Hair follicular keratinocyte (primary cell): ENCODE data around the gene NCOA6.

DNA sequence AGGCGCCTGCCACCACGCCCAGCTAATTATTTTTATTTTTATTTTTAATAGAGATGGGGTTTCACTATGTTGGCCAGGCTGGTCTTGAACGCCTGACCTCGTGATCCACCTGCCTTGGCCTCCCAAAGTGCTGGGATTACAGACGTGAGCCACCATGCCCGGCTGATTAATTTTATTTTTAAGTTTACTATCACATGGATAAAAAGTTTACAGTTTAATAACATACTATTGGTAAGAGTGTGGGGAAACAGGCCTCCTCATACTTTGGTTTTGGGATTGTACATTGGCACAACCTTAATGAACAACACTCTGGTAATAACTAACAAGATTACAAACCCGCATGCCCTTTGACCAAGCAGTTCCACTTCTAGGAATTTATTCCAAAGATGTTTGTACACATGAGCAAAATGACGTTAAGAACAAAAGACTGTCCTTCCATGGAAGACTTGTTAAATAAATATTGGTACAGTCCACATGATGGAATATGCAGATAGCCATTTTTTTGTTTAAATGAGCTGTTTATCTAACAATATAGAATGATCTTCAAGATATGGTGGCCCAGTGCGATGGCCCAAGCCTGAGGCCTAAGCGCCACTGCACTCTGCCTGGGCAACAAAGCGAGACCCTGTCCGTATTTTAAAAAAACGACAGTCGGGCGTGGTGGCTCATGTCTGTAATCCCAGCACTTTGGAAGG lies 7.2 kb upstream of the AHCY start:
- RAMPAGE, long total RNA: no peak

DNA sequence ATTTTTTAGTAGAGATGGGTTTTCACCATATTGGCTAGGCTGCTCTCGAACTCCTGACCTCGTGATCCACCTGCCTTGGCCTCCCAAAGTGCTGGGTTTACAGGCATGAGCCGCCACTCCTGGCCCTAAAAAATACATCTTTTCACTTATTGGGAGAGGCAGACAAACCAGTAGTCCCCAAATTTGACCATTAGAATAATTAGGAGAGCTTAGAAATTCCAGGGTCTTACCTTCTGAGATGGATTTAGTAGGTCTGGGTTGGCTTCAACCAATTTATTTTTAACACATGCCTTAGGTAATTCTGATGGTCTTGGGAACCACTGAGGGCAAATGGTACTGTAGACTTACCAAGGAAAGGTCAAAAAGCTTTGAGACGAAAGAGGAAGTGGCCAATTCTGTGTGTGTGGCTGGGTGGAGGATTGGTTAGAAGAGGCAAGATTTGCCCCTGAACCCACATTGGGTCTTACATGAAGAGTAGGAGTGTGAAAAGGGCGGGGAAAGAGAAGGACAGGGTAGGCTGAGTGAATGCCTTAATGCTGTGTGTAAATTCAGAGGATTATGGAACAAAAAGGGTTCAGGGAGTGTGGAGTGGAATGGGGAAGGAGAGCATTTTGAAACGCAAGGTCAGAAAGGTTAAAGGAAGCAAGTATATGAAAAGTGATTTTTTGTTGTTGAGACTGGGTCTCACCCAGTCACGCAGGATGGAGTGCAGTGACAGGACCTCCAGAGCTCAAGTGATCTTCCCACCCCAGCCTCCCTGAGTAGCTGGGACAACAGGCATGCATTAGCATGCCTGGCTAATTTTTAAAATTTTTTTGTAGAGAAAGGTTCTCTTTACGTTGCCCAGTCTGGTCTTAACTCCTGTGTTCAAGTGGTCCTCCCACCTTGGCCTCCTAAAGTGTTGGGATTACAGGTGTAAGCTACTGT lies 2.8 kb downstream of the ITCH start:
- RAMPAGE, long total RNA: no peak

DNA sequence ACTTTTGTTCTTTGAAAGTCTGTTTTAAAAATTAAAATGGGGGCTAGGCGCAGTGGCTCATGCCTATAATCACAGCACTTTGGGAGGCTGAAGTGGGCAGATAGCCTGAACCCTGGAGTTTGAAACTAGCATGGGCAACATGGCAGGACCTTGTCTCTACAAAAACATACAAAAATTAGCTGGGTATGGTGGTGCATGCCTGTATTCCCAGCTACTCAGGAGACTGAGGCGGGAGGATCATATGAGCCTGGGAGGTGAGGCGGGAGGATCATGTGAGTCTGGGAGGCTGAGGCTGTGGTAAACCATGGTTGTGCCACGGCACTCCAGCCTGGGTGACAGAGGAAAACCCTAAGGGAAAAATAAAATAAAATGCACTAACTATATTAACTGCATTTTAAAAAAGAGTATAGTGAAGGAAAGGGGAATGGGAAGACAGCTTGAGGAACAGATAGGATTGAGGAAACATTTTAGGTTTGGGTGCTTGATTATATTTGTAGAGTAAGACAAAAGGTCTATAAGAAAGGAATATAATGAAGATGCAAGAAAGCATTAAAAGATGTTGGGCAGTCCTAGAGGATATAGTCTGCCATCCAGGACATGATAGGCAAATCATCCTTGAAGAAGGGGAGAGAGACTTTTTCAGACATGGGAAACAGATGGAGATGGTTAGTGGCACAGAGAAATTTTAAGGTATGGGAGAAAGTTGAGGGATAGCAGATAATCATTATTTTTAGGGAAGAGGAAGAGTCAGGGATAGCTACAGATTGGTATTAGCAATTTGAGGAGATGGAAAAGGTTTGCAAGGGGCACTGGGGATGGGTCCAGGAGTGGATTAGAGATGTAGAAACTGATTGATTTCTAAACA lies 71.1 kb downstream of the ITCH start:
- RAMPAGE, long total RNA: no peak

DNA sequence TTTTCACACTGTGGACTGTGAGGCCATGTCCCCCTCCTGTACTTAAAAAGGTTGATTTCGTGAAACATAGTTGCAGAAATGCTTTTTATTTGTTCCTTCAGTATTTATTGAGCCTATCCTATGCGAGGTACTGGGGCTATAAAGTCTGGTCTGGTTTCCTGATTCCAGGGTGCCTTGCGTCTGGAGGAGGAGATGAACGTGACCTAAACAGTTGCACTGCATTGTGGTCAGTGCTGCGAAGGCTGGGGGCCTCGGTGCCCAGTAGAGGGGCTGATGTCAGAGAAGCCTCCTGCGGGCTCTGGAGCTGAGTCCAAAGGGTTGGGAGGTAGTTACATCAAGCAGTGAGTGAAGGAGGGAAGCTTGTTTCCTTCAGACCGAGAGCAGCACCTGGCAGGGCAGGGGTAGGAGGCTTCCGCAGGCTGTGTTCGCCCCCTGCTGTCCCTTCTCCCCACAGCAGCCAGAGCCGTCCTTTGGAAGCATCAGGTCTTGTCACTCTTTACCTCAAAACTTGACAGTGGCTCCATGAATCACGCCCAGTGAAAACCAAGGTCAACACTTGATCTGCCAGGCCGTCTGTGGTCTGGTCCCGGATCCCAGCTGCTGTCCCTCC lies 6.7 kb downstream of the DYNLRB1 start:
- RAMPAGE, long total RNA: no peak

DNA sequence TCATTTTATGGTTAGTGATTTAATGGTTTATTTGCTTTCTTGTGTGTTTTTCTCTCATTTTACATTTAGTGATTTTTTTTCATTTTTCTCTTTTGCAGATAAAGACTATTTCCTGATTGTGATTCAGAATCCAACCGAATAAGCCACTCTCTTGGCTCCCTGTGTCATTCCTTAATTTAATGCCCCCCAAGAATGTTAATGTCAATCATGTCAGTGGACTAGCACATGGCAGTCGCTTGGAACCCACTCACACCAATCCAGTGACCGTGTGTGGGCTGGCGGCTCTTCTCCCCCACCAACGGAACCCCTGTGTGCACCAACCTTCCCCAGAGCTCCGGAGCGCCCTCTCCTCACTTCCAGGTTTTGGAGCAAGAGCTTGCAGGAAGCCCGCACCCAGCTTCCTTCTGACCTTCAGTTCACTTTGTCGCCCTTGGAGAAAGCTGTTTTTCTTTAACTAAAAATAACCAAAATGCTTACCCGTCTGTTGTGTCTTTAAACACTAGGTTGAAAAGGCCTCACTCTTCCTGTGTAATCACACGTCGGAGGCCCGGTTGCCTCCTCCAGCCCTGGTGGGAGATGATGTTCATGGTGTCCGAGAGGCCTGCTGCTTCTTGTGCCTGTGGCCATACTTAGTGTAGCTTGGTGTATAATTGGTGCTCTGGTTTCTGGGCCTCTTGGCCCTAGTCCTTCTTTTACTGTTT lies 17.9 kb upstream of the MAP1LC3A start:
- RAMPAGE, long total RNA: no peak

DNA sequence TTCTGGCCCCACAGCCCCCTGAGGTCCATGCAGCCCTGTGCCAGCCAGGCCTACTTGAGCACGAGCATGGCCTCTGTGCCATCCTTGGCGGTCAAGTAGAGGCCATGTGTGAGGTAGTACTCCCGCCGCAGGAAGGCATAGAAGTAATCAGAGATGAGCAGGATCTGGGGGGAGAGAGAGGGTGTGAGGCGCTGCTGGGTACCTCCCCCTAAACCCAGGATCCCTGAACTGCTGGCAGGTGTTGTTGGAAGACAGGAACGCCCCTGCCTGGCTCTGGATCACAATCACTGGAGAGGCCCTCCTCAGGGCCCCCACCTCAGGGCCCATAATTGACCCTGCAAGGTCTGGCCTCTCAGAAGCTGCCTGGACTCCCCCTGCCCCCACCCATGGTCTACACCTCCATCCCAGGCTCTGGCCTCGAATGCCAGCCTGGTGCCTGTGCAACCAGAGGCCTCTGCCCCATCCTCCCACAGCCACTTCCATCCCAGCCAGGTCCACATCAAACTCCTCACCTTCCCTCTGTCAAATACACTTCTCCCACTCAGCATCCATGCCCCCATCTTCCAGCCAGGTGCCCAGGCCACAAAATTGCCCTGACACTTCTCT lies 2.4 kb downstream of the MAP1LC3A start:
- RAMPAGE, long total RNA: no peak

DNA sequence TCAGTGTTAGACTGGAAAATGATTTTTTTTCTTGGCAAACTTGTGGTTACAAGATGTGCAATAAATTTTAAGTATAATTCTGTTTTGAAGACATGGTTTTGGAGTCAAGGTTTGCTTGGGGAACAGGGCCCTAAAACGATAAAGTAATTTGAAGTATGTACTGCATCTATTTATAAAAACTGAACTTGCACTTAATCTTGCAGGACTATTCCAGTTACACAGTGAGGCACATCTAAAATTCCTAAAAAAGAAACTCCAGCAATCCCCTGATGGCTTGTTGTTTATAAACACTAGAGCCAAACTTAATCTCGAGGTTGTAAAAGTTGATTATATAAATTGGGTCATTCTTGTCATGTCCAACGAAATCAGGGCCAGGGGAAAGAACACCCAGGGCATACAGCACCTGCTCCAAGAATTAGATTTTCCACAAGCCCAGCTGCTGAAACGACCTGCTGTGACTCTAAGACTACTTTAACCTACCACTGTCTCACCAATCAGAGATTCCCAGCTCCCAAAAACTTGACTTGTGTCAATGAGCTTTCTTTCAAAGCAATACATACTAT lies 42.7 kb downstream of the MAP1LC3A start:
- RAMPAGE, long total RNA: no peak

DNA sequence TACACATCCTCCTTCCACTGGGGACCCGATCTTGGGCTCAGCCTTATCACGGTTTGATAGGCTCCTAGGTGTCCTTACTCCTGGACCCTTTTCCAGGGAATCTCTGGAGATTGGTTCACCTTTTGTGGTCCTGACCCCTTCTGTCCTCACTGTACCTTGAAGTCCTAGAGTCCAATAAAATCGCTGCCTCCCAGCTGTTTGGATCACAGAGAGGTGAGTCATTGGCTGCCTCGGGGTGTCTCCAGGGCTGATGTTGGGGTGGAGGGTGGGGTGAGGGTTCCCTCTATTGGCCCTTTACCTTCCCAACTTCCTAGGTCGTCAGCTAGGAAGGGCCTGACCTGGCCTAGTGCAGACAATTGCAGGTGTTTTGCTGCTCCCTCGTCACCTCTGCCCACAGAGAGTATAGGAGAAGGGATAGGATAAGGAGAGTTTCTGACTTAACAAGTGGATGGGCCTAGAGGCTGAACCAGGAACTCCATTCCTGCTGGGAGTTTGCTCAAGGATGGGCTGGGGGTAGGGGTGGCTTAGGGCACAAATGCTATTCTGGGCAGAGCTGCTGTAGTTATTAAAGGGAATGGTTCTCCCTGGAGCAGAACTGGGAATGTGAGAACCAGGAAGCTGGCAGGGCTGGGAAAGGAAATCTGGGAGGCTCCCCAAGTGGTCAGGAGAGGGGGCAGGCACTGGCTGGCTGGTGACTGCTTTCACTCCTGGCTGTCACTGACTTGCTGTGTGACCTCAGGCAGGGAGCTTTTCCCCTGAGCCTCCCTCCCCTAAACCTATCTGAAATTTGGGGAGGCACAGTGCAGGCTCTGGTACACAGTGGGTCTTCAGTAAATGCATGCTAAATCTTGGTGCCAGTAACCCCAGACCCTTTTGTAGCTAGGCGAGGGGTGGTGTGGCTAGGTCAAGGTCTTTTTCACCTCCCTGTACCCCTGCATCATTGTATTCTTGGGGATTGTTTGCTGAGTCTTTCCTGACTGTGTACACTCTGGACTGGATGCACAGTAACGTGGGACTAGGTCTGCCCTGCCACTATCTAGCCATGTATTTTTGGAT lies 1.4 kb downstream of the TP53INP2 start:
- RAMPAGE, long total RNA: no peak

- RAMPAGE, long total RNA: no peak
Measured at GRCh38 chr20:34706852-34707113, 2.6 kb downstream of the TP53INP2 start.

DNA sequence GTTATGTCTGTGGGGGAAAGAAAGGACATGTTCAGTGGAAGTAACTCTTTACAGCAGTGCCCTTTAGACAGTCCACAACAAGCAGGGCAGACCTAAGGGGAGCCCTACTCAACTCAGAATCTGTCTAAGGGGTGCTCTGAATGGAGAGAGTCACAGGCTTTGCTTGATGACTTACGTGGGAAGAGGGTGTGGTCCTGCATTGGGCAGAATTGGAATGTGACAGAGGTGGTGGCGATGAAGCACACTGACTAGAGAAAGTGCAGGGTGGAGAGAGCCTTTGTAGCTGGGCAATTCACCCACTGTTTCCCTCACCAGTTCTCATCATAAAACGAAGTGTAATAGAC lies 11.2 kb downstream of the TP53INP2 start:
- RAMPAGE, long total RNA: no peak

GRCh38 chr20:34731975-34732718 lies 28.0 kb downstream of the TP53INP2 start:
- RAMPAGE, long total RNA: no peak

- RAMPAGE, long total RNA: no peak
Measured at GRCh38 chr20:34825525-34825859, at the start of gene NCOA6. Gene NCOA6, minus strand, starts transcription at chr20:34825651.

- RAMPAGE, long total RNA: no peak
Measured at GRCh38 chr20:34895804-34896433, 19.5 kb downstream of the ACSS2 start.

- RAMPAGE, long total RNA: no peak
Measured at GRCh38 chr20:34897670-34898604, 21.5 kb downstream of the ACSS2 start.

DNA sequence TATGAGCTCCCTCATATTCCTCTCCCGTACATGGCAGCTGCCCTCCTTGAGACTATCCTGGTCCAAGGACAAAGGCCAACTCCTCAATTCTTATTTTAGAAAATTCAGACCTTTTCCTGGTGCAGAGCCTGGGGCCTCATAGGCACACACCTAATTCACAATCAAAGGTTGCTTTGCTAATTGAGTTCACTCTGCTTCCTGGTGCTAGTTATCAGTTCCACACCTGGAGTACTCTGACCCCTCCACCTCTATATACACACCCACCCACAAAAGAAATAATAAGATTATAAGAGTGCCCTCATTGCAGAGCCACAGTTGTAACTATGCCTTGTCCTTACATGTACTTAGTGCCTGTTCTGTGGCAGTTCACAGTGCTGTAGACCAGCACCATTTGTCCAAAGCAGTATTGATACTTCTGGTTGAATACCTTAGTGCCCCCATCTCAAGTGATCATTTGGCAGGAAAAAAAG lies 38.7 kb downstream of the GSS start:
- RAMPAGE, long total RNA: no peak

GRCh38 chr20:34954836-34955234 lies 771 bp downstream of the GSS start:
- RAMPAGE, long total RNA: no peak

DNA sequence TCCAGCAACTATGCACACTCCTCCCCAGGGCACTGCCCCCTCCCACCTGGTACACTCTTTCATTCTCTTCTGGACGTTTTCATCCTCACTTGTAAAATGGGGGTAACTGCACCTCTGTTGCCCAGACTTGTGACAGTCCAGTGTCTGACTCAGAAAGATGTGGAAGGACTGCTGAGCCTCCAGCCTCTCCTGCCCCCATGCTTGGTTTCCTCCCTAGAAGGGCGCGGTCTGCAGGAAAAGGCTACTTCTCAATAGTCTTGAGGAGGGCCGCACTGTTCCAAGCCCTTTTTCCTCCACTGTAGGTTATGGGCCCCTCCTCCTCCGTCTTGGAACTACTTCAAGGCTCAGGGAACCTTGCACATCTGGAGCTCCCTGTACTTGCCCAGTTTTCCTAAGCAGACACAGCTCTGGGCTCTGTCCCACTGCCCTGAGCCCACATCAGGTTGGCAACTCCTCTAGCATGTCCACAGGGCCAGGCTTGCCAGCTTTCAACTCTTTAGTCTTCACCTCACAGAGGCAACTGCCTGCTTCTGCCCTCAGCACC lies 64.8 kb downstream of the MYH7B start:
- RAMPAGE, long total RNA: no peak

DNA sequence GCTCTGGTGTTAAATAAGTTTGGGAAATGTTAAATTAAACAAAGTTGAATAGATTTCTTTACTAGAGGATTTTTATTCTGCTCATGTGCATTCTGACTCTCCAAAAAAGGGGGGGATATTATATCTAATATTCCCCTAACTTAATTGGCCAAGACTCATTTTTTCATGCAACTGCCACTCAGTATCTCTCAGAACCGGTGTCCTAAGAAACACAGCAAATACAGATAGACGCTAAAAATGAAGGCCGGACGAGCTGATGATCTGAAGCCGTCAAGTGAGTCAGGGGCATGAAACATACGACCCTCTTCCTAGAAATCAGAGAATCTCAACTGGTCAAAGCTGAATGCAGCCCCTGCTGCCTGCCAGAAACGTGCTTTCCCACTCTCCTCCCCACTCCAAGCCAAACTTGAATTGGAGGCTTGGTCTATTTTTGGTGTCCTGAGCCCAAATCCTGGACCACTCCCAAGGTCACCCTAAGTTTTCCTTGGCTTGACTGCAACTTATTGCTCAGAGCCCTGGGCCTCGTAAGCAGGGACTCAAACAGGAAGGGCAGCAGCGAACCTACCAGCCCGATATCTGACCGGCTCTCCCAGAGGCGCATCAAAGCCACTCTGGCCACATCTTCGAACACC lies 12.8 kb downstream of the EDEM2 start:
- RAMPAGE, long total RNA: no peak

- RAMPAGE, long total RNA: no peak
Measured at GRCh38 chr20:35227008-35227918, 773 bp downstream of the MMP24 start.

DNA sequence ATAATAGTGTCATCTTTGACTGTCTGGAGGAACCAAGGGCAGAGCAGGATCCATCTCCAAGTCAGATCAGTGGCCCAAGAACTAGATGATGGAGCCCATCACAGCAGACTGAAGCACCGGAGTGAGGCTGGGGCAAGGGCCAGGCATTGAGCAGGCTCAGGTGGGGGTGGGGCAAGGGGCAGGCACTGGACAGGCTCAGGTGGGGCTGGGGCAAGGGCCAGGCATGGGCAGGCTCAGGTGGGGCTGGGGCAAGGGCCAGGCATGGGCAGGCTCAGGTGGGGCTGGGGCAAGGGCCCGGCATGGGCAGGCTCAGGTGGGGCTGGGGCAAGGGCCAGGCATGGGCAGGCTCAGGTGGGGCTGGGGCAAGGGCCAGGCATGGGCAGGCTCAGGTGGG lies 25.3 kb downstream of the MMP24OS start:
- RAMPAGE, long total RNA: no peak